A549 (cell line): ENCODE measurements around a stretch of chr2.

DNA sequence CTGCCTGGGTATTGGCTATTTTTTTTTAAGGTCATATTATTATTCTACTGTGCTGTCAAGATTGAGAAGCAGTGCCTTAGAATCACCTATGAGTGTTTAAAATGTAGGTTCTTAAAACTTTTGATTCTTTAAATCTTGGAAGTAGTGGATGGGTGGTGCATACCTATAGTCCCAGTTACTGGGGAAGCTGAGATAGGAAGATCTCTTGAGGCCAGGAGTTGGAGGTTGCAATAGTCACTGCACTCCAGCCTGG lies 23.3 kb downstream of the TEX37 start:
- PRO-cap: no peak
CAGE:
- cytosol, long polyA plus RNA: no peak
- long polyA plus RNA: no peak
- nucleus, long polyA plus RNA: no peak

GRCh38 chr2:88609233-88609722 lies 18.0 kb downstream of the EIF2AK3 start:
- PRO-cap: no peak
CAGE:
- cytosol, long polyA plus RNA: no peak
- long polyA plus RNA: no peak
- nucleus, long polyA plus RNA: no peak

- PRO-cap: no peak
CAGE:
- cytosol, long polyA plus RNA: no peak
- long polyA plus RNA: no peak
- nucleus, long polyA plus RNA: no peak
Measured at GRCh38 chr2:88737684-88738047, 46.2 kb downstream of the RPIA start.

DNA sequence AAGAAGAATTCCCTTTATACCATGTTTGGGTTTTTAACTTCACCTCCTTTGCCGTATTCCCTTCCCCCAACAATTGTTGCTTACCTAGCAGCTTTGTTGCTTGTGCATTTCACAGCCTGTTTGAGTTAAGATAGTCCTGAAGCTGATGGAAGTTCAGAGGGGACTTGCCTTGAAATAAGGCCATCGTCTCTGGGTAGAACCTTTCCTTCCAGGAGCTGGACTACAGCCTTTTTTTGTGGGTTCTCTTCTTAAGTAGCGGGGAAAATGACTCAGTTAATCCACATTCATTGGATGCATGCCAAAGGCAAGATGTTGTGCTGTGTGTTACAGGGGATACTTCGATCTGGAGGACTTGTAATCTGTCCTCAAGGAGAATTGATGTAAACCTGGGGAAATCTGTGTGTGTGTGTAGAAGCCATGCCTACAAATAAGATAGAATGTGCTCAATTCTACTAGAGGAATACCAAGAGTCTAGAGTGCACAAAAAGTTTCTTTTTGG lies 46.8 kb downstream of the RPIA start:
- PRO-cap: no peak
CAGE:
- cytosol, long polyA plus RNA: no peak
- long polyA plus RNA: no peak
- nucleus, long polyA plus RNA: no peak

DNA sequence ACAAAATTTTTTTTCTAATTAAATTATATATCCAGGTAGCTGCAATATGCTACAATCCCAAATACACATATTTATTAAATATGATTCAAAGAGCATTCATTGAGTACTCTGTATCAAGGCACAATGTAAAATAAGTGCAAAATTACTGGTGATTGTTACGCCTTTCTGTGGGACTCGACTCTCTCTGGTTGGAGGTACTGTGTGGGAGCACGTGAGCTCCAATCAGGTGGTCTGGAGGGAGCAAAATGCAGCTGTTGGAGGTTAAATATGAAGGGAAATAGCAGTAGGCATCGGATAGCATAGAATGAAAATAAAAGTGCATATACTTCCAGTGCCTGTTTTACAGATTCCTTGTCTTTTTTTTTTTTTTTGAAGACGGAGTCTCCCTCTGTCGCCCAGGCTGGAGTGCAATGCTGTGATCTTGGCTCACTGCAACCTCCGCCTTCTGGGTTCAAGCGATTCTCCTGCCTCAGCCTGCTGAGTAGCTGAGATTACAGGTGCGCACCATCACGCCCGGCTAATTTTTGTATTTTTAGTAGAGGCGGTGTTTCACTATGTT lies 178.1 kb downstream of the RPIA start:
- PRO-cap: no peak
CAGE:
- cytosol, long polyA plus RNA: no peak
- long polyA plus RNA: no peak
- nucleus, long polyA plus RNA: no peak

DNA sequence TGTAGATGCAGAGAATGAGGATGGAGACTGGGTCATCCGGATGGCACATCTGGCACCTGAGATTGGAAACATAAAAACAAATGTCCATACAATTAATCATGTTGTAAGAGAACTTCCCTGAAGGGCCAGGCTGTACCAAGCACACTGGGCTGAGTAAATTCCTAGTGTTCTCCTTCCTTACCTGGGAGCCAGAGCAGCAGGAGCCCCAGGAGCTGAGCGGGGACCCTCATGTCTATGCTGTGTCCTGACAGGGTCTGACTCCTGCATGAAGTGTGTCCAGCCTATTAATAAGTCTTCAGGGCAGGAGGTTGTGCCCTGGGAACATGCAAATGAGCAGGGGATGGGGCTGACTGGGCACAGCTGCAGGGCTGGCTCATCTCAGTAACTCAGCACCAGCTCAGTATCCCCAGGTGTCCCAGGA lies 301.2 kb downstream of the RPIA start:
- PRO-cap: no peak
CAGE:
- cytosol, long polyA plus RNA: no peak
- long polyA plus RNA: no peak
- nucleus, long polyA plus RNA: no peak

- PRO-cap: no peak
CAGE:
- cytosol, long polyA plus RNA: no peak
- long polyA plus RNA: no peak
- nucleus, long polyA plus RNA: no peak
Measured at GRCh38 chr2:89010374-89010738, 318.9 kb downstream of the RPIA start.

- PRO-cap: no peak
CAGE:
- cytosol, long polyA plus RNA: no peak
- long polyA plus RNA: no peak
- nucleus, long polyA plus RNA: no peak
Measured at GRCh38 chr2:89565801-89566304, 874.4 kb downstream of the RPIA start.

DNA sequence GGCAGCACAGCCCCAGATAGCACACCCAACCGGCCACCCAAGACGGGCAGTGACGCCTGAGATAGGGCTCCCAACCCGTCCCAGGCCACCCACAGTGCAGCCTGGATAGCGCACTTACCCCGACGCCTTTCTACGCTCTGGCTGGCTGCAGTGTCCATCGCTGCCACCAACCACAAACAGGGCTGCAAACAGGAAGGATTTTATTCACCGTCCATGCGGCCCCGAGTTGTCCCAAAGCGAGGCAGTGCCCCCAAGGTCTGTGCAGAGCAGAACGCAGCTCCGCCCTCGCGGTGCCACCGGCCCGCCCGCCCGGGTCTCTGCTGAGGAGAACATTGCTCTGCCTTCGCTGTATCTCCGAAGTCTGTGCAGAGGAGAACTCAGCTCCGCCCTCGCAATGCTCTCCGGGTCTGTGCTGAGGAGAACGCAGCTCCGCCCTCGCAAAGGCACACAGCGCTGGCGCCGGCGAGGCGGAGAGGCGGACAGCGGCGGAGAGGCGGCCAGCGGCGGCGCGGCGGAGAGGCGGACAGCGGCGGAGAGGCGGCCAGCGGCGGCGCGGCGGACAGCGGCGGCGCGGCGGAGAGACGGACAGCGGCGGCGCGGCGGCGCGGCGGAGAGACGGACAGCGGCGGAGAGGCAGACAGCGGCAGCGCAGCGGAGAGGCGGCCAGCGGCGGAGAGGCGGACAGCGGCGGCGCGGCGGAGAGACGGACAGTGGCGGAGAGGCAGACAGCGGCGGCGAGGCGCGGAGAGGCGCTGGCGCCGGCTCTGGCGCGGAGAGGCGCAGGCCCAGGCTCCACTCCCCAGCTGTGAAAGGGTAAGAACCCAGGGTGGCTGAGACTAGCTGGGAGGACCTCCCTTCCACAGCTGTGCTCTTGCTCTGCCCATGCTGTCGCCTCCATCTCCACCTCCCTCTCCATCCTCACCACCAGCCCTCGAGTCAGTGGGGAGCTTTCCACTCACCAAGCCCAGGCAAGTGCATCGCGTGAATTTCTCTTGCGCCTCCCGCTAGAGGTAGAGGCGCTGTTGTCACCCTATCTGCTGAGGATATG lies 2879.7 kb downstream of the RPIA start:
- PRO-cap: unidirectional peak, plus-strand start at position 446 of the sequence; unidirectional peak, plus-strand start at position 561 of the sequence; unidirectional peak, plus-strand start at position 652 of the sequence
CAGE:
- cytosol, long polyA plus RNA: no peak
- long polyA plus RNA: no peak
- nucleus, long polyA plus RNA: no peak

- PRO-cap: no peak
CAGE:
- cytosol, long polyA plus RNA: no peak
- long polyA plus RNA: no peak
- nucleus, long polyA plus RNA: no peak
Measured at GRCh38 chr2:91744474-91745338, 2842.4 kb upstream of the AQP7B start.

- PRO-cap: no peak
CAGE:
- cytosol, long polyA plus RNA: no peak
- long polyA plus RNA: no peak
- nucleus, long polyA plus RNA: no peak
Measured at GRCh38 chr2:94220356-94221006, 366.6 kb upstream of the AQP7B start.

GRCh38 chr2:94857195-94857708 lies 14.0 kb upstream of the TEKT4 start:
- PRO-cap: no peak
CAGE:
- cytosol, long polyA plus RNA: no peak
- long polyA plus RNA: no peak
- nucleus, long polyA plus RNA: no peak

DNA sequence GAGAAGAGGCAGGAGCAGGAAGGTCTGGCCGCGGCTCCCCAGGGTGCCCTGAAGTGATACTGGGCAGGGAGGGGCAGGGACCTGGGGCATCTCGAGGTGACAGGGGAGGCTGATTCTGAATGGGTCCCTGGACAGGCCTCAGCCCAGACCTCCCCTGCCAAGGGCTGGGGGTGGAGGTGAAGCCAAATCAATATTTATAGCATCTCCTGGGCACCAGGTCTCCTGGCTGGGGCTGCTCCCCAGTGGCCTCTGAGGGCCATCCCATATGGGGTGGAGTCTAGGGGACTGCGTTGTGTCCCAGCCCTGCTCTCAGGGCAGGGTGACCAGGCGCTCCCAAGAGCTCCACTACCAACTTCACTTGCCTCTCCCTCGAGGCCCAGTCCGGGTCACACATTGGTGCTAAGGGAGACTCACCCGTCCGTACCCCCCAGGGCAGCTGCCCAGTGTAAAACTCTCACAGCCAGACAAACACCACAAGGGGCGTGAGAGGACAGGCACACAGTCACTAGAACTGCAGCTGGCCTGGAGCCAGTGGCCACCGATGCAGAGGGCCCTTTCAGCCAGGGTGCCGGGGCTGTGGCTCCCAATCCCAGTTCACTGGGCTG lies 33.1 kb downstream of the KCNIP3 start:
- PRO-cap: no peak
CAGE:
- cytosol, long polyA plus RNA: no peak
- long polyA plus RNA: no peak
- nucleus, long polyA plus RNA: no peak

DNA sequence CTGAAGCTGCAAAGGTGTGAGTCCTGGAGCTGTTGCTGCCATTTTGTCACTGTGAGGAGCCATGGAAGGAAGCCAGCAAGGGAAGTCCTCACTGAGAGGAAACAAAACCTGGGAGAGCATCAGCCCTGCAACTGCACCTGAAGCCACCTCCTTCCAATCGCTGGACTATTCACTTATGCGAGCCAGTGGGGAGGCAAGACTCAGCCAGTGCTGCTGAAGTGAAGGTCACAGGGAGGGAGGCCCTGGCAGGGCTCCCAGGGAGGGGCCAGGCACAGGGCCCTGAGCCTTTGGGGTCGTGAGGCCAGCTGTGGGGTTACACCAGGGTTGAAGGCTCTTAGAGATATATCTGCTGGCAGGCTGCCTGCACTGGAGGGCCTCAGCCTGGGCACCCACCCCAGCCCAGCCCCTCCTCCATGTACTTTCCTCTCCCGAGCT lies 10.7 kb upstream of the FAHD2A start:
- PRO-cap: no peak
CAGE:
- cytosol, long polyA plus RNA: no peak
- long polyA plus RNA: no peak
- nucleus, long polyA plus RNA: no peak

- PRO-cap: no peak
CAGE:
- cytosol, long polyA plus RNA: no peak
- long polyA plus RNA: no peak
- nucleus, long polyA plus RNA: no peak
Measured at GRCh38 chr2:95824627-95825597, 166.7 kb downstream of the ANKRD36C start.

DNA sequence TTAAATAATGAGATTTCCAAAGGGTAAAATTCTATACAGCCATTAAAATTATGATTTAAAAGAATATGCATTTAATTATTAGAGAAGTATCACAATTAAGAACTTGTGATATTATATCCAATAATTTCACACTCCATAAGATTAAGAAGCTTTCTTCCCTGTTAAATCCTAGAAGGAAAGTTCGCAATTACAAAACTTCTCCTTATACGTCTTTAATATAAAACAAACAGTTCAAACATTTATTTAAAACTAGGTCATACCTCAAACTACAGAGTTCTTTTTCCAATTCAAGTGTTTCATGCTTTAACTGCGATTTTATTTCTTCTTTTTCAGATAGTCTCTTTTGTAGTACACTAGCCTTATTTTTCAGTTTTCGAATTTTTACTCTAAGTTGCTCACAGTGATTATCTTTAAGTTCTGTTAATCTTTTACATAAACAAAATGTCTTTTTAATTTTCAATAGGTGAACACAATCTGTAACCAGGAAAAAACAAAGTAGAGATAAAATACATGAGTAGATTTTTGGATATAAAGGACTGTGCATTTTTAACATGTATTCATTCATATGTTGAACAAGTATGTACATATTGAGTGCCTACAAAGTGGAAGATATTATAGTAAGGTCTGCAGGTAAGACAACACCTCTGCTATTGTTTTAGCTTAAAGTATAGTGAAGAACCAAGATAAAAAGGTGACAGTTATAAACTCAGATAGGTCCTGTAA lies 131.9 kb downstream of the ANKRD36C start:
- PRO-cap: no peak
CAGE:
- cytosol, long polyA plus RNA: no peak
- long polyA plus RNA: no peak
- nucleus, long polyA plus RNA: no peak

- PRO-cap: no peak
CAGE:
- cytosol, long polyA plus RNA: no peak
- long polyA plus RNA: no peak
- nucleus, long polyA plus RNA: no peak
Measured at GRCh38 chr2:95885883-95886408, 105.7 kb downstream of the ANKRD36C start.

DNA sequence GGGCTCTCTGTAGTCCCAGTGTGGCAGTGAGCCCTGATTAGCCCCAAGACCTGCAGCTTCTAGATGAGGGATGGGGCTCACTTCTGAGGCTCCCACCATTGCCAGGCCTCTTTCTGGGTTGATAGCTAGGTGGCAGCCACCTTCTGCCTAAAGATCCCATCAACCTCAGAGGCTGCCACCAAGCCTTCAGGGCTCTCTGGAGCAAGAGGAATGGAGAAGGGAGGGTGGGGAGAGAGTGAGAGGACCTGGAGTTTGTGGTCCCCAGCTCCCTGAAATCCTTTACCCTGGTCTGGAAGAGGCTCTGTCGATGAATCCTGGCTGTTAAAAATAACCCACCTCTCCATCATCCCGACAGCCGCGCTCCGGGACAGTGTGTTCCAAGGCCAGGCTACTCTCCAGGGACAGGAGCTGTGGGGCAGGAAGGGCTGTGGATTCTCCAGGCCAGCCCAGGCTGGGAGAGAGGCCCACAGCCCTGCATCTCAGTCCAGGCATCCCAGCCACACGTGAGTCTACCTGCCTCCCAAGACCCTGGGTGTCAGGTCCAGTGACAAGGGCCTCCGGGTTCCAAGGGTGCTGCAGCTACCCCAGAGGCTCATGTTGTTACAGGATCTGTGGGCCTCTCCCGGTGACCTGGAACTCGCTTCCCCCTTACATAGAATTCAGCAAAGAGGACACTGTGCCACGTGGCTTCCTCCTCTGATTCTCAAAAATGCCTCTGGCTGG lies 17.5 kb downstream of the ADRA2B start:
- PRO-cap: no peak
CAGE:
- cytosol, long polyA plus RNA: no peak
- long polyA plus RNA: no peak
- nucleus, long polyA plus RNA: no peak

- PRO-cap: no peak
CAGE:
- cytosol, long polyA plus RNA: no peak
- long polyA plus RNA: no peak
- nucleus, long polyA plus RNA: no peak
Measured at GRCh38 chr2:96131267-96131940, 6.9 kb downstream of the ASTL start.

GRCh38 chr2:96207316-96207733 lies 1.3 kb downstream of the STARD7 start:
- PRO-cap: no peak
CAGE:
- cytosol, long polyA plus RNA: no peak
- long polyA plus RNA: no peak
- nucleus, long polyA plus RNA: no peak